Bronchial epithelial cell (primary cell): ENCODE measurements around a stretch of chr2.

DNA sequence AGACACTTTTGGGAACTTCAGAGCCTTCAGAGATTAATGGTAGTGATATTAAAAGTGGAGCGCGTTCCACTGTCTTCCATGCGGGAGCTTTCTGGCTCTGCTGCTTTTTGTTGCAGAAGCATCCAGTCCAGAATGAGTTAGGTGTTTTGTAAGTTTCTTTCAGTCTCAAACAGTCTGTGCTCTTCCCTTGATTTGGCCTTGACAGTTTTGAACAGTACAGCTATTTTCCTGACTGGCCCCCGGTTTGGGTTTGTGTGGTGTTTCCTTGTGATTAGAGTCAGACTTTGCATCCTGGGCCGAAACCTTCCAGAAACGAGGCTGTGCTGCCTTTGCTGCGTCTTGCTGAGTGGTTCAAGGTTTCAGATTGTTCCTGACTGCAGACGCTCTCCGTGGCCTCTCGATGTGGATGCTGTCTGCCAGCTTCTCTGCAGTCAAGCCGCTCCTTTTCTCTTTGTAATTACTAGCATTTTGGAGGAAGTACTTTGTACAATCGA lies 49.0 kb downstream of the TRAF3IP1 start:
- RRBS, 2 experiments = no CpG with 5 or more reads among the region's 12 CpGs

- RRBS, 2 experiments = 1 to 2% methylated on average over 7 to 11 of the region's 42 CpGs
Observed at GRCh38 chr2:238427199-238427883, 614 bp downstream of the ASB1 start.

DNA sequence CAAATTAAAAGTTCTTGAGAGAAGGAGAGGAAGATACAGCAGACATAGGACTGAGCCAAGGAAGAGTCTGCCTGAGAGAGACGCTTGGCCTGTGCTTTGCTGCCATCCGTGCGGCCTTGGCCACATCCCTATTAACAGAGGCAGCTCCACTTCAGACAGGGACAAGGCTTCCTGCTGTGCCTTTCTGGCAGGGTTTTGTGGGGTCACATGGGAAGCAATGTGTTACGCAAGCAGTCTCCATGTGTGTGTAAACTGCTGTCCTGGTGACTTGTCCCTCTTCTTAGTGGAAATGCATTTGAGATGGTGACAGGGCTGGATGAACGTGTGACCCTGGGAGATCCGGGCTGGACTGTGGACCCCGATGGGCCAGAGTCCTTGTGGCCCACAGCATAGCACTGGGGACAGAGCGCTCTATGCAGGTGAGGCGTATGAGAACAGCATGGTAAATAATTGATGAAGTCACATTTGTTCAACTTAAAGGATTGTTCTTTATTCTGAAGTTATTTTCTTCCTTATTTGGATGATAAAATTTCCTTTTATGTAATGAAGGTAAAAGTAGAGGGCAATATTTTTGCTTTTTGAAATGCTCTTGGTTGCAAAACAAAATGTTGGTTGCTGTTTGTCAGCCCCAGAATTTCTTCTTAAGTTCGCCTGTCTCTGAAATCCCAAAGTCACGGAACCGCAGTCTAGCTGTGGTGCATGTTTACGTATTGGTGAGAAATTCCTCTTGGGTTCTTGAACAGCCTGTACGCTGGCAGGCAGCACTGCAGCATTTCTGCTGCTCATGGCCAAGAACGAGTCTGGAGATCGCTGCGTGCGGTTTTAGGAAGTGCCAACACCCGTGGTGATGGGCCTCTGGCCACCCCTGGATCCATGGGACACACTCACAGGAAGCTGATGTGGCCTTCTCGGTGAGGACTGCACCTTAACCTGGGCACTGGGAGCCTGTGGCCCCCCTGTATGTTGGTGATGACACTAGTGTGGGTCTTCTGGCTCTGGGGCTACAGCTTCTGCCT lies 23.4 kb downstream of the ASB1 start:
- RRBS, 2 experiments = no CpG with 5 or more reads among the region's 20 CpGs

GRCh38 chr2:238597027-238597797 lies 170.5 kb downstream of the ASB1 start:
- RRBS, 2 experiments = no CpG with 5 or more reads among the region's 17 CpGs

DNA sequence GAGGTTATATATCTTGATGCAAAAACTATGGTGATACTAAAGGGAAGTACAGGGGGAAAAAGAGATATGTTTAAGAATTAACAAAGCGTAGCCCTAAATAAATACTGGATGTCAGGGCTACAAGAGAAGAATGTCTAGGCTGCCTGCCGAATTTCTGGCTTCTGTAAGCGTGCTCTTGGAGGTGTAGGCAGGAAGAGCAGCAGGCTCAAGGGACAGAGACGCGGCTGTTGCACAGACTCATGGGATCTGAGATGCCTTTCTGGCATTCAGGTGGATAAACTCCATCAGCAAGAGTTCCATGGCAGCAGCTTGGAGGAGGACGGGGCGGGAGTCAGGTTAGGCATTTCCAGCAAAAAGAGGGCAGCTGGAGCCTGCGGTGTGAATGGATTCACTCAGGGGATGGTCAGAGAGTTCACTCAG lies 123.2 kb upstream of the TWIST2 start:
- RRBS, 2 experiments = no CpG with 5 or more reads among the region's 8 CpGs

- RRBS, 2 experiments = no CpG with 5 or more reads among the region's 11 CpGs
Observed at GRCh38 chr2:238791403-238791714, 56.5 kb upstream of the TWIST2 start.

DNA sequence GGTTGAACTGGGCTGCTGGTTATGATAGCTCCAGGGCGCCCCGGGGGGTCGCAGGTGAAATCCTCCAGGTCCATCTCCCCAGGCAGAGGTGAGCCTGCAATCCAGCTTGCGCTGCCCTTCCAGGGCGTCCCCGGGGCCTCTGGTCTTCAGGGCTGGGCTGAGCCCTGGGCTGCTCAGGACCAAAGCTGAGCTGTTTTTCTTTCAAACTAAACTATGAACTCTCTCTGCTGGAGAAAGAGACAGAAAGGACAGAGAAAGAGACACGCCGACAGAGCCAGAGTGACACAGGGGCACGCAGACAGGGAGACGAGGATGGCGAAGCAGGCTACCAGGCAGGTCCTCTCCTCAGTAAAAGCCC lies 2.1 kb upstream of the TWIST2 start:
- RRBS, 2 experiments = 69 to 79% methylated on average over 5 of the region's 11 CpGs

DNA sequence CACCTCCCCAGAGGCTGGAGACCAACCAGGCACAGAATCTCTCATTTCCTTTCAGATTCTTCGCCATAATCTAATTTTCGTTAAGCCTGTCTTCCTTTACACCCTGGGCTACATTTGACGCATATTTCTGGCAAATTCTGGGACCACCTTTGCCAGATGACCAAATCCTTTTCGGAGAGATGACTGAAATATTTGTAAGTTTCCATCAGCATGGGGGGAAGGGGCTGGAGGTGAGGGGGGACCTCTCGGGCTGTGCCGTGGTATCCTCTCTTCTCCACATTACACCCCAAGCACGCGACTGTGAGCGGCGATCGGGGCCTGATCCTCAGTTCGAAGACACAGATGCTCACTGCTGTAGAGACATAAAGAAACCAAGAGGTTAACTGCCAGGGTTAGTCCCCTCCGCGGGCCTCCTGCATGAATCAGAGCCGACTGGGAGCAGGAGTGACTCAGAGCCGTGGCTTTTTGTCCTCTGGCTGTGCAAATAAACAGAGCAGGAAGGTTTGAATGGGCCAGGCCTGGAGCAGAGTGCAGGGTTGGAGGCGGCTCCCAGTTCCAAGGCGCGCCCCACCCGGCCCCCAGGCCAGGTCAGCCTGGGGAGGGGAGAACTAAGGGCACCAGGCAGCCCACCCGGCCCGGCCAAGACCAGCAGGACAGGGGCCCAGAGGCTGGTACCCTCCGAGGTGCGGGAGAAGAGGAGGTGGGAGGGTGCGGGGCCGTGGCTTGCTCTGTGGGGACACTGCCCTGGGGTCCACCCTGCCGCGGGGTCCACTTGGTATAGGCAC lies 16.3 kb downstream of the TWIST2 start:
- RRBS, 2 experiments = 11 to 19% methylated on average over 2 of the region's 28 CpGs

DNA sequence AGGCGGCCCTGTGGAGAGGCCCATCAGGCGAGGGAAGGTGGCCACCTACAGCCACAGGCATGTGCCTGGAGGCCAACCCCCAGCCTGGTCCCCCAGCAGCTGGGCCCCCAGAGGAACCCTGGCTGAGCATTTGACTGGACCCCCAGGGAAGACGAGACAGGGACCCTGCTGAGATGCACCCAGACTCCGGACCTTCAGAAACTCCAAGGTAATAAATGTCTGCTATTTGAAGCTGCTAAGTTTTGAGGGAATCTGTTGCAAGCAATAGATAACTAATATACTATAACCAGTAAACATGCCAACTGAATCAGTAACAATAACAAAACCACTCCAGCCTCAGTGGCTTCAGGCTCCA lies 199.1 kb downstream of the TWIST2 start:
- RRBS, 2 experiments = no CpG with 5 or more reads among the region's 4 CpGs

DNA sequence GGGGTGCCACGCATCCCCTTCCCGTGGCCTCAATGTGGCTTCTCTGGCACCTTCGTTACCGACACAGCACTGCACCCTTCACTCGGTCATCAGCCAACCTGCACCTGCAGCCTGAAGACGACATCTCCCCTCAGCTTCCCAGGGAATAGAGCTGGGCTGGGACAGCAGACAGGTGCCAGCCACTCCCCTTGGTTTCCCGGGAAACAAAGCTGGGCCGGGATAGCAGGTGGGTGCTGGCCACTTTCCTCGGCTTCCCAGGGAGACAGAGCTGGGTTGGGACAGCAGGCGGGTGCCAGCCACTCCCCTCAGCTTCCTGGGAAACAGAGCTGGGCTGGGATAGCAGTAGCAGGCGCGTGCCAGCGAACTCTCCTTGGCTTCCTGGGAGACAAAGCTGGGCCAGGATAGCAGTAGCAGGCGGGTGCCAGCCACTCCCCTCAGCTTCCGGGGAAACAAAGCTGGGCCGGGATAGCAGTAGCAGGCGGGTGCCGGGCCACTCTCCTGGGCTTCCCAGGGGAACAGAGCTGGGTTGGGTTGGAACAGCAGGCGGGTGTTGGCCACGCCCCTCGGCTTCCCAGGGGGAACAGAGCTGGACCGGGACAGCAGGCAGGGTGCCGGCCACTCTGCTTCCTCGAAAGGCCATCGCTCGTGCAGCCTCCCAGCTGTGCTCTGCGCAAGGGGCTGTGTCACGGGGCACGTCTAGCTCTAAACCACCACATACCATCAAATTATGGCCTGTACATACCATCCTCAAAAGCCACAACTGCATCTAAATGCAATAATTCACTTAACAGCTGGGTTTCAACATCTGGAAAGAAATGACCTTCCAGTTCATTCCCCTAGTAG lies 228.0 kb downstream of the TWIST2 start:
- RRBS, 2 experiments = 70 to 88% methylated on average over 1 to 3 of the region's 29 CpGs

- RRBS, 2 experiments = no CpG with 5 or more reads among the region's 44 CpGs
Observed at GRCh38 chr2:239118002-239118838, 270.3 kb downstream of the TWIST2 start.

GRCh38 chr2:239194546-239195072 lies 206.2 kb downstream of the HDAC4 start:
- RRBS, 2 experiments = no CpG with 5 or more reads among the region's 12 CpGs

GRCh38 chr2:239259519-239260197 lies 141.2 kb downstream of the HDAC4 start:
- RRBS, 2 experiments = no CpG with 5 or more reads among the region's 14 CpGs

DNA sequence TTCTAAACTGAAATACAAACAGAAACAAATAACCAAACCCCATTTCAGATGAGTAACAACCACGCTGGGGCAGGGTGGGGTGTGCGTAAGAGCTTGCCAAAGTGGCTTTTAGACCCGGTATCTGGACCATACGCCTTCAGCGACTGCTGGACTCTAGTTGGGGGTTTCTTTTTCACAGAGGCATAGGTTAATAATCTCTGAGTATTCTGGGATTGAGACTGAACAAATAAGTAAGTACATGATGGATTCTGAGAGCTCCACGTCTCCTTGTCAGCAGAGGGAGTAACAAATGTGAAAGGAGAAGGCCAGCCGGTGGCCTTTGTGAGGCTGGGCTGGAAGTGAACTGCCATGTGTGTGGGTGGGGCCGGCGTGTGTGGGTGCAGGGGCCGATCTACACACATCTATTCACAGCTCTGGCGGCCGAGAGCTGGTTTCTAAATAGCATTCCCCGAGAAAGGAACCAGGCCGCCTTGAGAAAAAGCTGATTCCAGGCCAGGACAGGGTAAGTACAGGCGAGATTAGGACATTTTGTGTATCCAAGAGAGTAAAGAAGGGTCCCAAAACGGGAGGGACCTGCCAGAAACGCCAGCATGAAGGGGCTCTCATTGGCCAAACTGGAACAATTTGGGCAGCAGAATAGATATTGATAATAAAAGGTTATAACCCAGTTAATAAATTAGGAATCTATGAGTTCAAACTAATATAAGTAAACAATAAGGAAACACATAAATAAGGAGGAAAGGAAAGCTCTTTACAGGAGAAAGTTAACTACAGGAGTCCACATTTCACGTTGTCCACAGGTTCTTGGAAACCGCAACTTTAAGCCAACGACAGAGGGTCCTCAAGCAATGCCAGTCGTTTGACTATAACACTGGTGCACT lies 83.6 kb downstream of the HDAC4 start:
- RRBS, 2 experiments = 4 to 19% methylated on average over 2 of the region's 21 CpGs

DNA sequence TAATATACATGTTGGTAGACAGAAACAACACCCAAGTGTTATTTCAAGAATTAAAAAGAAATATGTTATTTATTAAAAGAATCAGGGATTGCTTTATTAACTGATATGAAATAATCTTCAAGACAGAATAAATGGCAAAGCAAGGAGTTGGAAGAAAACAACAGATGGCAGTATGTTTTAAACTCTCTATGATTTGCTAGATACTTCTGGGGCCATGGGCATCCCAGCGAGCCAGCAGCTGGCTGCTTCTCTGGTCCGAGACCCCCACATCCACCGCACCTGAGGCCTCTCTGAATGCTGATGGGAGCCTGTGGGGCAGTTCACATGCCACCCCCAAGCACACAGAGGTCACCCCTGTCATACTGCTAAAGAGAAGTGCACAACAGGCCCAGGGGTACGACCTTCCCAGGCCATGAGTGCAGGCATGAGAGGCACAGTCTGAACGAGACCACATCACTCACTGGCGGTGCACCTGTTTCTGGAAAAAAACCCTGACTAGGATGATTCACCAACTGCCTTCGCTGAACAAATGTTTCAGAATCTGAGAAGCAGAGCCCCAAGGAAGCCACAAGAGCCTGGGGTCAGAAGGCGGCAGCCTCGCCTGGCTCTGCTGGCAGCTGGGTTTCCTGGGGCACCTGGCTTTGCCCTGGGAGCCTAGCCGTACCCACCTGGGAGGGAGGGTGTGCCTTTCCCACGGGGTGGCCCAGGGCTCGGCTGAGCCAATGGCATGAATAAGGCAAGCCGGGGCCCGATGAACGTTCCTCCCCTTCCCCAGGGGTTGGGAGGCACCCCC lies 74.1 kb downstream of the HDAC4 start:
- RRBS, 2 experiments = no CpG with 5 or more reads among the region's 15 CpGs

DNA sequence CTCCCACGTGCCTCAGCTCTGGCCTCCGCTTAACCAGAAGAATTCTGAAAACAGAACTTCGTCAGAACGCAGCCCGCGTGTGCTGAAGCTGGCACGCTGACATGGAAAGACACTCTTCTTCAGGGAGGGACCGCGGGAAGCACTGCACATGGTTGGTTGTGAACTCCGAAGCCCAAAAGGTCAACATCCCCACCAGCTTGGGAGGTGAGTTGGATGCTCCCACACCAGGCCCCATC lies 9.1 kb downstream of the HDAC4 start:
- RRBS, 2 experiments = no CpG with 5 or more reads among the region's 10 CpGs

GRCh38 chr2:239401488-239402285 lies 867 bp upstream of the HDAC4 start:
- RRBS, 2 experiments = 1 to 2% methylated on average over 31 to 38 of the region's 84 CpGs

DNA sequence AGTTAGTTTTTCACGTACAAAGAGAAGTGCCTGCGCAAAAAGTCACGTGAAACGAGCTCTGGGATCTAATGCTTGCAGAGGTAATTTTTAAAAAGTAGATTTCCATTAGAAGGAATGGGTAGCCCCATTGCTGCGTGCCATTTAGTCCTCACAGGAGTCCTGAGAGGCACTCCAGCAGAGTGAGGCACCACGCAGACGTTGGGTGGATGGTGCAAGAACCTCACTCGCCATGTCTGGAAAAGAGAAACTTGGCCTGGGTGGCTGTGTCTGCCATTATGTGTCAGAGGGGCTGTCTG lies 1.8 kb upstream of the HDAC4 start:
- RRBS, 2 experiments = no CpG with 5 or more reads among the region's 8 CpGs

- RRBS, 2 experiments = no CpG with 5 or more reads among the region's 7 CpGs
Observed at GRCh38 chr2:239770222-239770638, 254.9 kb downstream of the NDUFA10 start.

- RRBS, 2 experiments = no CpG with 5 or more reads among the region's 13 CpGs
Observed at GRCh38 chr2:239927194-239927984, 97.8 kb downstream of the NDUFA10 start.